Helper T cell (primary cell): ENCODE data around the genes LTA, TNF, APOM and MSH5.

- PRO-cap, 2 experiments, result no peak in any of the 2 experiments
Measured at GRCh38 chr6:31533400-31533955, 4.7 kb downstream of the MCCD1 start.

GRCh38 chr6:31571911-31573196 lies at the start of gene LTA:
TSS of gene LTA (plus strand) at chr6:31572289.
- PRO-cap, 2 experiments, result peak in 2 of 2 experiments; most common plus-strand start chr6:31572271 (in 1); most common minus-strand start chr6:31572159 (in 2)

DNA sequence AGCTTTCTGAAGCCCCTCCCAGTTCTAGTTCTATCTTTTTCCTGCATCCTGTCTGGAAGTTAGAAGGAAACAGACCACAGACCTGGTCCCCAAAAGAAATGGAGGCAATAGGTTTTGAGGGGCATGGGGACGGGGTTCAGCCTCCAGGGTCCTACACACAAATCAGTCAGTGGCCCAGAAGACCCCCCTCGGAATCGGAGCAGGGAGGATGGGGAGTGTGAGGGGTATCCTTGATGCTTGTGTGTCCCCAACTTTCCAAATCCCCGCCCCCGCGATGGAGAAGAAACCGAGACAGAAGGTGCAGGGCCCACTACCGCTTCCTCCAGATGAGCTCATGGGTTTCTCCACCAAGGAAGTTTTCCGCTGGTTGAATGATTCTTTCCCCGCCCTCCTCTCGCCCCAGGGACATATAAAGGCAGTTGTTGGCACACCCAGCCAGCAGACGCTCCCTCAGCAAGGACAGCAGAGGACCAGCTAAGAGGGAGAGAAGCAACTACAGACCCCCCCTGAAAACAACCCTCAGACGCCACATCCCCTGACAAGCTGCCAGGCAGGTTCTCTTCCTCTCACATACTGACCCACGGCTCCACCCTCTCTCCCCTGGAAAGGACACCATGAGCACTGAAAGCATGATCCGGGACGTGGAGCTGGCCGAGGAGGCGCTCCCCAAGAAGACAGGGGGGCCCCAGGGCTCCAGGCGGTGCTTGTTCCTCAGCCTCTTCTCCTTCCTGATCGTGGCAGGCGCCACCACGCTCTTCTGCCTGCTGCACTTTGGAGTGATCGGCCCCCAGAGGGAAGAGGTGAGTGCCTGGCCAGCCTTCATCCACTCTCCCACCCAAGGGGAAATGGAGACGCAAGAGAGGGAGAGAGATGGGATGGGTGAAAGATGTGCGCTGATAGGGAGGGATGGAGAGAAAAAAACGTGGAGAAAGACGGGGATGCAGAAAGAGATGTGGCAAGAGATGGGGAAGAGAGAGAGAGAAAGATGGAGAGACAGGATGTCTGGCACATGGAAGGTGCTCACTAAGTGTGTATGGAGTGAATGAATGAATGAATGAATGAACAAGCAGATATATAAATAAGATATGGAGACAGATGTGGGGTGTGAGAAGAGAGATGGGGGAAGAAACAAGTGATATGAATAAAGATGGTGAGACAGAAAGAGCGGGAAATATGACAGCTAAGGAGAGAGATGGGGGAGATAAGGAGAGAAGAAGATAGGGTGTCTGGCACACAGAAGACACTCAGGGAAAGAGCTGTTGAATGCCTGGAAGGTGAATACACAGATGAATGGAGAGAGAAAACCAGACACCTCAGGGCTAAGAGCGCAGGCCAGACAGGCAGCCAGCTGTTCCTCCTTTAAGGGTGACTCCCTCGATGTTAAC lies at the start of gene TNF:
TSS of gene TNF (plus strand) at position 438 of the 1,385 bp plus-strand sequence.
- PRO-cap, 2 experiments, result peak in 2 of 2 experiments; most common plus-strand start position 441 of the sequence (in 2); most common minus-strand start position 328 of the sequence (in 1)

DNA sequence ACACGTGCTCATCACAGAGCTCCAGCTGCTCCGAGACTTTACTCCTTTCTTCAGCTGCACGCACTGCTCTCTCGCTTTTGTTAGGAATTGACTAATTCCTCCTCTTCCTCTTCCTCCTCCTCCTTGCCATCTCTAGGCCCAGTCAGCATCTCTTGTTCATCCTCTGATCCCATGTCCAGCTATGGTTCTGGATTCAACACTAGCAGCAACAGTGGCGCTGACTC lies 3.9 kb upstream of the AIF1 start:
- PRO-cap, 2 experiments, result no peak in any of the 2 experiments

GRCh38 chr6:31625821-31626244 lies 5.3 kb downstream of the PRRC2A start:
- PRO-cap, 2 experiments, result no peak in any of the 2 experiments

GRCh38 chr6:31636044-31636502 lies 15.6 kb downstream of the PRRC2A start:
- PRO-cap, 2 experiments, result no peak in any of the 2 experiments

GRCh38 chr6:31655338-31656443 lies at the start of gene APOM:
TSS of gene APOM (plus strand) at chr6:31655894.
- PRO-cap, 2 experiments, result no peak in any of the 2 experiments

GRCh38 chr6:31687487-31687981 lies 6.7 kb upstream of the LY6G5C start:
- PRO-cap, 2 experiments, result no peak in any of the 2 experiments

GRCh38 chr6:31739809-31740756 lies at the start of gene MSH5:
TSS of gene MSH5 (plus strand) at chr6:31740005.
- PRO-cap, 2 experiments, result peak in 2 of 2 experiments; most common plus-strand start chr6:31740010 (in 2)

- PRO-cap, 2 experiments, result no peak in any of the 2 experiments
Measured at GRCh38 chr6:31768595-31769440, 6.4 kb downstream of the SAPCD1 start.

DNA sequence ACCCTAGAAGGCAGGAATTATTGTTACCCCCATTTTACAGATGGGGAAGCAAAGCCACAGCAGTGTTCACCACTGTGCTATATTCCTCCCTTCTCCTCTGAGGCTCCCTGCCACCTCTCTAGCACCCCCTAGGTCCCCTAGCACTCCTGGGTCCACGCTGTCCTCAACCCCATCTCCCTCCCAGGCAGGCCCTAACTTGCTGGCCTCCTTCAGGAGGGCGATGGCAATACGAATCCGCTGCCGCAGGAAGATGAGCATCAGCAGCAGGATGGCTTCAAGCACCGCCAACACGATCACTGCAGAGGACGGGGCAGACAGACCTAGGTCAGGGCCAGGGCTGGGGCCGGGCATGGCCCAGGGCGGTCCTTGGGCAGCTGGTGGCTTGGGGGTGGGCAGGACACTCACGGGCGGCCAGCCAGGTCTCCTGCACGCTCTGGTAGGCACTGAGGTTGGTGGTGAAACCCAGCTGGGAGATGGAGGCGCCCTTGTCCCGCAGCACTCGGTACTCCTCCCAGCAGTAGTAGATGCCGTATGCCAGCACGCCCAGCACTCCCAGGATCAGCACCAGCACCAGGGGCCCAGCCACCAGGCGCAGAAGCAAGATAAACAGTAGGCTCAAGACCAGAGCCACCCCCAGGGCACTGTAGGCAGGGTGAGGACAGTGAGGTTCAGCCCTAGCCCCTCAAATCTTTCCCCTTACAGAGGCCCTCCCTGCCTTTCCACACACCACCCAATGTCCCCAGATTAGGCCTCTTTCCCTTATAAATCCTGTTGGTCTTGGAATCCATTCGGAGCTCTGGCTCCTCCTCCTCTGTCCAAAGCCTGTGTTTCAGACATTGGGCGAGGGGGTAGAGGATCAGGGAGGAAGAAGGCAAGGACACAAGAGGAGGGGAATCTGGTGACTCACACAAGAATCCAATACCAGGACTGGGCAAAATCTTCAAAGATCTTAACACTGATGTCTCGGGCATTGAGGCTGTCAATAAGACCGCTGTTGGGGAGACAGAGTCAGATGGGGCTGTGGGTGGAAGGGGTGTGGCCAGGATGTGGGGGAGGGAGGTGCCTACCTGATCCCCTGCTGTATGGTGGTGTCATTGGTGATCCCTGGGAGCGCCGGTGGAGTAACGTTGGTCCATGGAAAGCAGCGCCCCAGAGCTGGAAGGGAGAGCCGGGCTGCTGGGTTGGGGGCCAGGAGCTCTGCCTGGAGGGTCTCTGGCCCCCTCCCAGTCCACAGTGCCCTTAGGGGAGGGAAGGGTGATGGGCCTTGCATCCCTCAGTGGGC lies 7.9 kb downstream of the SLC44A4 start:
- PRO-cap, 2 experiments, result no peak in any of the 2 experiments

GRCh38 chr6:31877504-31878218 lies 1.1 kb downstream of the SLC44A4 start:
- PRO-cap, 2 experiments, result no peak in any of the 2 experiments

GRCh38 chr6:31896039-31896917 lies 1.2 kb downstream of the EHMT2 start:
- PRO-cap, 2 experiments, result no peak in any of the 2 experiments

DNA sequence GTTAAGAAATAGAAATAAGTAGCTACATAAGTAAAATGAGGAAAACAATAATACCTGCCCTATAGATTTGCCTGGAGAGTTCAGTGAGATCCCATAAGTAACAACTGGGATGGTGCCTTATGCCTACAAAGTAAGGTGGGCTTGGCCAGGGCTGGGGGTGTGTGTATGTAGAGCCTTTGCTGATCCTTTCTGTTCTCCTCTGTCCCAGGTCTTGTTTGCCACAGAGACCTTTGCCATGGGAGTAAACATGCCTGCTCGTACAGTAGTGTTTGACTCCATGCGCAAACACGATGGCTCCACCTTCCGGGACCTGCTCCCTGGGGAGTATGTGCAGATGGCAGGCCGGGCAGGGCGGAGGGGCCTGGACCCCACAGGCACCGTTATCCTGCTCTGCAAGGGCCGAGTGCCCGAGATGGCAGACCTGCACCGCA lies 6.3 kb downstream of the DXO start:
- PRO-cap, 2 experiments, result no peak in any of the 2 experiments

- PRO-cap, 2 experiments, result no peak in any of the 2 experiments
Measured at GRCh38 chr6:31972682-31972901, 429 bp downstream of the STK19 start.

DNA sequence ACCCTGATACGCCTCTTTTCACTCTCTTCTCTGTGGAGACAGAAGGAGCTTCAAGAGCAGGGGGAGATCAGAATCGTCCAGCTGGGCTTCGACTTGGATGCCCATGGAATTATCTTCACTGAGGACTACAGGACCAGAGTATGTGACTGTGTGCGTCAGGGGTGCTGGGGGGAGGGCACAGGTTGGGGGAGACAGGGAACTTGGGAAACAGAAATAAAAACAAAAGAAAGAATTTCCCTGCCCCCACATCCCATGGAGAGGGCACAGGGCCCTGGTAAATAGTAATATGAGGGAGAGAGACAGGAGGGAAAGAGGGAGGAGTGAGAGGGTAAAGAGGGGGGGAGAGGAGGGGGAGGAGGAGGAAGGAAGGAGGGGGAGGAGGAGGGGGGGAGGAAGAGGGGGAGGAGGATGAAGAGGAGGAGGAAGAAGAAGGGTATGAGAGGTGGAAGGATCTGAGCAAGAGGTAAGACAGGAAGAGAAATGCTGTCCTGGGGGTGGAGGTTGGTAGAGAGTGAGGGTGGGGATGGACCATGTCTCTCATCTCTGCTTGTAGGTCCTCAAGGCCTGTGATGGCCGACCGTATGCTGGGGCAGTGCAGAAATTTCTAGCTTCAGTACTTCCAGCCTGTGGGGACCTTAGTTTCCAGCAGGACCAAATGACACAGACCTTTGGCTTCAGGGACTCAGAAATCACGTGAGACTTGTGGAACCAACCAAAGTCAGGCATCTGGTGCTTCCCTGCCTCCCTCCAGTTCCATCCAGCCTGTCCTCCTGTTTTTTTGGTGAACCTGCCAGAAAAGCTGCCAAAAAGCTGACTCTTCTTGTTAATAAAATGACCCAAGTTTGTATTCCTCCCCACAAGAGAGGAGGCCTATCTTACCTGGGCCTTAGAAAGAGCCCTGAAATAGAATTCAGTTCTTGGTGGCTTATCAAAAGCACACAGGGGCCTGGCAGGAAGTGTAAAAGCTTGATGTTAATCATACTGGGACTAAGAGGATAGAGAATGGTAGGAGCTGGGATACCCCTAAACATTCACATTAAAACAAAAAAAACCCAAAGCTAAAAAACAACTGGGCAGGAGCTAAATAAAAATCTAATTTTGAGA lies 2.6 kb upstream of the C4A start:
- PRO-cap, 2 experiments, result no peak in any of the 2 experiments

DNA sequence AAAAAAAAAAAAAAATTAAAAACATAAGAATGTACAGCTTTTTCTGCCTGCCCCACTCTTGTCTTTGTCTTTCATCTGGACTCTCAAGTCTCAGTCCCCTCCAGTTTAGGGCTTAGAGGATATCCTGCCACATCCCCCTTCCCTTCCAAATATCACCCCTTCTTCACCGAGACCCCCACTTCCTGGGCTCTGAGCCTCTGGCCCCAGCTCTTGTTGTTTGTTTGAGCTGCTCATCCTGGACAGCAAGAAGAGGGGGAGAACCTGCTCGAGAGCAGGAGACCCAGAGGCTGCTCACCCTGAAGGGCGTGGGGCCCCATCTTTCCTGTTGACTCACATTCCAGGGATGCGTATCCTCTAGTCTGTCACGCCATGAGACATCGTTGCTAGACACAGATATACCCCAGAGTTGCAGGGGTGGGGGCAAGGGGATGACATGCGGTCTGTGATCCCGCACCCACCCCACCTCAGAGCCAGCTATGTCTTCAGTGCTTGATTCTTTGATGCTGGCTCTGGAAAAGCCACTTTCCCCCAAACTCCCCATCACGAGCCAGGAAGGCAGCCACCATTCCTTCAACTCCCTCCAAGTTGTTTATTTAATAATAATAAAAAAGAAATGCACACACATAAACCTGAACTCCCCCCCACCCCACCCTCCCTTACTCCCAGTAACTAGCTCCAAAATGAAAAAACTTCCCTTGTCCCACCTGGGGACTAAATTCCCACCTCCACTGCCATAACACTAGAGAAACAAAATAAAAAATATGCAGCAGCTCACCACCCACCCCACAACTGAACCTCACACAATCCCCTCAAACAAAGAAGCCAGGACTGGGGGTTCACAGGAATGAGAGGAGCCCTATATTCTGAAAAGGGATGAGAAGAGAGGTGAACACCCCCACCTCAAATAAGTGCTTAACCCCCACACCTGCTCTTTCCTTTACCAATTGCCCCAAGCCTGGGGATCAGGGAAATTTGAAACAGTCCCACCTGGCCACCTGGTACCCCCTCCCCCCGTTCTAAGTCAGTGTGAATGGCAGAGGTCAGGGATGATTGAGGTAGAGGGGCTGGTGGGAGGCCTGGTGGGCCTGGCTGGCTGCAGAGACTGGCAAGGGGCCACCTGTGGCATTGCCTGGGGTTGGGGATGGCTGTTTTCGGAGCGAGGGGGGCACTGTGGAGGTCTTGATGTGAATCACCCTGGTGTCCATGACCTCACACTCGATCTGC lies 6.0 kb upstream of the TNXB start:
- PRO-cap, 2 experiments, result no peak in any of the 2 experiments

DNA sequence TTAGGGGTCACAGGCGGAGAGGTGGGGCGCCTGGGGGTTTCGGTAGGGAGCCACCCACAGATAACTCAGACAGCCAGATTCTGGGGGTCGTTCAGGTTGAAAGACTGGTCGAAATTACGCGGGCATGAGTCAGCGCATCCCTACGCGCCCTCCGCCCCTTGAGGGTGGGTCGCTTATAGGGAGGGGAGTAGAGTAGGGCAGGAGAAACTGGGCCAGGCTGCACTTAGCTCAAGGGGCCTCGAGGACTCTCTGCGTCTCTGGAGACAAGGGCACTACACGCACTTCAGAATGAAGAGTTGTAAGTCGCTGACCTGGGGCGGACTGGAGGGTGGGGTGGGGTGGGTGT lies 629 bp upstream of the PPT2 start:
- PRO-cap, 2 experiments, result no peak in any of the 2 experiments

DNA sequence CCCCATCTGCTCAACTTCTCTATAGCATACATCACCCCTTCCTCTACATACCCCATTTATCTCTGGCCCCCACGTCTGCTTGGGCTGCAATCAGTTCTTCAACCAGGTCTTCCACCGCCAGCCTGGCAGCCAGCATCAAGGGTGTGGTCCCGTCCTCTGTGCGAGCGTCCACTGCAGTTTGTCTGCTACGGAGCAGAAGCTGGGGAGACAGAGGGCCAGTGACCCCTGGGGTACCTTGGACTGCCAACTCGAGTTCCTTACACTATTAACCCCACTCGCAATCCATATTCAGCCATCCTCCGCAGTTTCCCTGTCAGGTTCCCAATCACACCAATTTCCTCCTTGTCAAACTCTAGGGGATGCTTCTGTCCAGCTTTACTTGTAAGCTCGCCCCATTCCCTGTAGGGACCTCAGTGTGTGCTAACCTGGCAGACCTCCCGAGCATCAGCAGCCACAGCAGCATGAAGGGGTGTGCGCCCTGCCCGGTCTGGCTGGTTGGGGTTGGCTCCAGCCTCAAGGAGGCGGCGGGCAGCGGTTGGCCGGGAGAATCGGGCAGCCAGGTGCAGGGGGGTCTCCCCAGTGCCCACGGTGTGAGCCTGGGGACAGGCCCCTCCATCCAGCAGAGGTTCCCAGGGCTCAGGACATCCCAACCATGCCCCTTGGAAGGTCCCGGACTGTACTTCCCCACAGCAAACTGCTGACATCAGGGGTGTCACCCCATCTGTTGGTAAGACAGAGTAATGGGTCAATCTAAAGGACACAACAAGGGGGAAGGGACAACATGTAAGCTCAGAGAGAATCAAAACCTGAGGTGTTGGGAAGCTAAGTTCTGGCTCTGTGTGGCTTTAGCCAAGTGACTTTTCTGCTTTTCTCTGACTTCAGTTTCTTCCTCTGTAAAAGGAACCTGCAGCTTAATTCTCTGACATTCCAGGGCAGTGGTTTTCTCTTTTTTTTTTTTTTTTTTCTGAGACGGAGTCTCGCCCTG lies 4.7 kb upstream of the GPSM3 start:
- PRO-cap, 2 experiments, result no peak in any of the 2 experiments

DNA sequence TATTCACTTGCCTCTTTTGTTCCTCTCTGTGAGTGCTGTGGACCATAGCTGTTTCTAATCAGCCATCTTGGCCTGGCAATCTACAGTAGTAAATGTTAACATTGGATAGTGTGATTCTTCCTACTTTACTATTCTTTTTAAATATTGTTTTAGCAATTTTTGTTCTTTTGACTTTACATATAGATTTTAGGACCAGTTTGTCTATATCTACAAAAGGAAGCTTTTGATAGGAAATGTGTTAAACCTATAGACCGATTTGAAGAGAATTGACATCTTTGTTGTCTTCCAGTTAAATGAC lies 32.0 kb upstream of the NOTCH4 start:
- PRO-cap, 2 experiments, result no peak in any of the 2 experiments